SP-49 (cell line): Measurements from ENCODE around the gene NEPRO.

GRCh38 chr3:107698937-107699479 lies 176.2 kb downstream of the BBX start:
- PRO-cap = no peak

GRCh38 chr3:108046845-108047581 lies 43.8 kb downstream of the CD47 start:
- PRO-cap = no peak

DNA sequence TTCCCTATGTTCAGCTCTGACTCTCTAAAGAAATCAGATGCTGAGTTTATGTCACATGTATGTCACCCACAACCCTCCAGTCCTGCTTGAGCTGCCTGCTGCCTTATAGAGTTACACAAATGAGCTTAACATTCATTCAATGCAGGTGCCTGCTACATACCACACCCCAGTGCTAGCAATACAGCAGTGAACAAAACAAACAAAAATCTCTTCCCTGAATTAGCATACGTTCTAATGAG lies 93.0 kb downstream of the HHLA2 start:
- PRO-cap = no peak

DNA sequence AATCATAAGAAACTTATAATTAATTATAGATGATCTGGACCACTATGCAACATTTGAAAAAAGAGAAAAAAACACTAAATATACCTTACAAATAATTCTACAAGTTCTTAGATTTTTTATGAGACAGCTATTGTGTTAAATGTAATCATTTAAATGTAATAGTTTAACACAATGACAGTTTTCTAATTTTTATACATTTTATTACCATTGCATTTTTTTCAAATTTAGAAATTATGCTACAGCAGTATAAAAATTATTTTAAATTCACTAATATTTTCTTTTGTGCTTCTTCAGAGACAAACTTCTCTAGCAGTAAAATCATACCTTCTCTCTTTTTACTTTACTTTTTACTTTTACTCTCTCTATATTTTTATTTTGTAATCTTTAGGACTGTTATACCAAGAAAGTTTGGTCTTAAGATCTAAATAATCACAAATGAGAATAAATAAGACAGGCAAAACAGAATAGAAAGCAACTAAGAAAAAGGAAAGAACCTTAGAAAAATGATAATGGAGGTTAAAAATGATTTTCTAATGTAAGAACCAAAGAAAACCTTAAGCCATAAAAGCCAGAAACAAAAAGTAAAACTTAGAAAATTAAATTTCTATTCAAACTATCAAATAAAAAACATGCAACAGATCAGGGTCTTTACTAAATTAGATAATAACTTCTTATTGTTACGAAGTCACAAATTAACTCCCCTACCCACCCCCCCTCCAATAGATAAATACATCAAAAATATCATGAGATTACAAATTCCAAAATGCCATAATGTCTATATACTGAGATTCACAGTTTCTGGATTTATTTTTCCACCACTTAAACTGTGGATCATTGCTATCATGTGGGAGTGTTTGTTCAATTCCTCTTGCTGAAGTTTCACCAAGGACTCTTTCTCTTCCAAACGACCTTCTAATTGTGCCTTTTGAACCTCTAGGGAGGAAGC lies 38.6 kb downstream of the CIP2A start:
- PRO-cap = no peak

GRCh38 chr3:108590403-108591046 lies 1.0 kb downstream of the DZIP3 start:
- PRO-cap = no peak

DNA sequence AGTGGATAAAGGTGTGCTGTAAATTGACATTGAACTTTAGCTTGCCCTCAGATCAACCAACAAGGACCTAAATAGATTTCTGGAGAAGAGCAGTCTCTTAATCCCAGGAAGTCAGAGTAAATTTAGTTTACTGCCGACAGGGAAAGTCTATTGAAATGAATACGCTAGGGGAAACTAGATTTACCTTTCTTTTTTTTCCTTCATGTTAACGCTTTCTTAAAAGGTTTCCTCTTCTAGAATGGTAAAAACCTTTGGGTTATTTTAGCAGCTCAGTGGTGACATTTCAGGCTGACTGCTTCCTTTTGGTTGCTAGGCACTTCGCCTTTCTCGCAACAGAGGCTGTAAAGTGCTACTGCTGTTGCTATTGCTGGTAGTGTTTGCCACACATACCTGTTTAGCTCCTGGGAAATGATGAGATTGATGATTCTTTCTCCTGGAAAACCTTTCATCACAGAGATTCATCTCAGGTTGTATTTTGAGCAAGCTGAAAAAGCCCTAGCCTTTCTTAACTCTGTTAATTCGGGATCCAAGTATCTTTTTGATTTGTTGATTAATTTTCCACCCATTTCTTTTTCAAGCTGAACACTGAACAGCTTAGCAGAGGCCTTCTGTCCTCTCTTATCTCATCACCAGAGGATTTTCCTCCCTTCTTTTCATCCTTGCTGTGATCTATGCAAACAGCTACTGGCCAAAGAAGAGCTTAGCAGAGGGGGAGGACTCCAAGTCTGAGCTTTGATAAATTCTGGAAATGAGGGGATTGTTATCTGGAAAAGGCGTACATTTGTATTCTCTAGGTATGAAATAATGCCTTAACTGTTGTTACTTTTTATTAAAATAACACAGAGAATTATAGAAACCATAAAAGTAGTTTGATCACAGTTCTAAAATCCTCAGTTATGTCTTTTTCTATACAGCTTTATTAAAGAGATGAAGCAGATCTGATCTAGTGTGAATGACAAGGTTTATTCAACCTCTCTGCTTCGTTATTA lies 13.2 kb downstream of the DZIP3 start:
- PRO-cap = no peak

DNA sequence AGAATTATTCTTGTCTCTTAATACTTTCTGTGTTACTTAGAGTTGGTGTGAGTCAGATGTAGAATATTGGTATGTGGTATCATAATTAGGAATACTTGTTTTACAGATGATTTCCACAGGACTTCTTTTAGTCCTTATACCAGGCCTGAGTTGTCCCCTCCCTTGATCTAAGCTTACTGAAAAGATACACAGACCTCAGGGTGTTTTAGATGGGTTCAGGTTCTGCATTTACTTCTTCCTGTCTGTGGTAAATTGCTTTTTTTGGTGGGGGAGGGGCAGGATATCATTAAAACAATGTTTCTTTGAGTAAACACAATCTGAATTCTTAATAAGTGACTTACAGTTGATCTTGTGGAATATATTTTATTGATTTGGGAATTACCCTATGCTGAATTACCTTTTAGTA lies 14.2 kb downstream of the DZIP3 start:
- PRO-cap = no peak

GRCh38 chr3:109161417-109161704 lies 24.8 kb downstream of the C3orf85 start:
- PRO-cap = no peak

DNA sequence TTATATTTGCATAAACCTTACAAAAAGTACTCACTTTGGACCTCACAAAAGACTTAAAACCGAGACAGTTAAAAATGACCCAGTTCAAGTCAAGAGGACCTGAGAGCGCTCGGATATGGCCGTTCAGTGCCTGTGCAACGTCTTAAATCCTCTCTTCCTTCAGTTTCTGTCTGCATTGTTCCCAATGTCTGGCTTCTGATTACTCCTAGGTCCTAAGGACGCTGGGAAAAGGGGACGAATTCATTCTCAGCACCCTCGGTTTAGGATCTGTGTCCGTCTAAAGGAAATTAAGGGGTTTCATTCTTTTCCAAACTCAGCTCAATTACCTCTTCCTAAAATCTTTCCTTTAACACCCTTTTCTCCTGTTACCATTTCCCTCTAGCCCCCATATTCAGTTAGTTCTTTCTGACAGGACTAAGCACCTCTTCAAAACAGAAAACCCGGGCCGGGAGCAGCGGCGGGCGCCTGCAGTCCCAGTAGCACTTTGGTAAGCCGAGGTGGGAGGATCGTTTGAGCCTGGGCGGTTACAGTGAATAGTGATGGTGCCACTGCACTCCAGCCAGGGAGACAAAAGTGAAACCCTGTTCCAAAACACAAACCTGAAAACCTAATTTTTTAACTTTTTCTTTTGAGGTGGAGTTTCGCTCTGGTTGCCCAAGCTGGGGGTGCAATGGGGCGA lies 920 bp downstream of the DPPA4 start:
- PRO-cap = no peak

- PRO-cap = no peak
Observed at GRCh38 chr3:111083536-111084700, 12.3 kb downstream of the NECTIN3 start.

GRCh38 chr3:111720656-111721151 lies 46.2 kb downstream of the PLCXD2 start:
- PRO-cap = no peak

DNA sequence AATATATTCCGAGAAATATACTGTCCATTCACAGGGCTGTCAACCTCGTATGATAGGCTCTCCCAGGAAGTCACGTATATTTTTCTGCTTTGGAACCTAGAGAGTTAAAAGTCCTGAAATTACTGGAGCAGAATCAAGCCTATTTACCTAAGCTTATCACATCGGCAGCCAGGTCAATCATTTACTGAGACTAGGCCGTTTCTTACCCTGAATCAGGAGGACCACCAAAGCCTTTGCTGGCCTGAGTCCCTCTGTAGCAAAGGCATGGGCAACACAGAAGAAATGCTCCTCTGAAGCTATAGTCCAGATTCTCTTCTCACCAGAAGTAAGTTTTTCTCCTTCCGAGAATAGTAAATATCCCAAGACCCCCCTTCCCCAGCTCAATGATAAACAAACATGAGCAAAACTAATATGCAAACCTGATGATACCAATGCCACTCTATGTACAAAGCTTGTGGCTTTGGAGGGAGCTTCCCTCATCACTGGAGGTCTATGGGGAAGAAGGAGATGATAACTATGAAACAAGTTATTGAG lies 58.7 kb downstream of the PLCXD2 start:
- PRO-cap = no peak

- PRO-cap = no peak
Observed at GRCh38 chr3:111856674-111856982, 2.4 kb upstream of the PHLDB2 start.

GRCh38 chr3:112120248-112120804 lies 12.7 kb downstream of the GCSAM start:
- PRO-cap = no peak

DNA sequence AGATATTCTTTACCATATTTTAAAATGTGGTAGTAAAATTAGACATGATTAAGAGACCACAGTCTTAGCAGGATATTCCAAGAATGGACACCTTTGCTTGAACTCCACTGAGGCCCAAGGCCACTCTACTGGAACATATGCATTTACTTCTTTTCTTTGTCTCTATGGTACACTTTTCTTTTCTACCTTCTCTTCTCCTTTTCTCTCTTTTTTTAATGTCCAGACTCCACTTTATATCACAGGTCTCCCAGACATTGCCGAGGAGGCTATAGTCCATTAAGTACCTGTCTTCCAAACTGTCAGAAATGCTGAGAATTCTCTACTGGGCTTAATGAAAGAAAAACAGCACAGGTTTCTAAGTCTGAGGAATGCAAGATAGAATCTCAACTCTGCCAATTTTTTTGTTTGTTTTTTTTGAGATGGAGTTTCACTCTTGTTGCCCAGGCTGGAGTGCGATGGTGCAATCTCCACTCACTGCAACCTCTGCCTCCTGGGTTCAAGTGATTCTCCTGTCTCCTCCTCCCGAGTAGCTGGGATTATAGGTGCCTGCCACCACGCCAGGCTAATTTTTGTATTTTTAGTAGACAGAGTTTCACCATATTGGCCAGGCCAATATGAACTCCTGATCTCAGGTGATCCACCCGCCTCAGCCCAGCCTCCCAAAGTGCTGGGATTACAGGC lies 45.3 kb downstream of the CD200 start:
- PRO-cap = no peak

- PRO-cap = unidirectional peak, minus-strand start at chr3:112514714
Observed at GRCh38 chr3:112514564-112514842, 15.2 kb upstream of the BTLA start.

GRCh38 chr3:112638048-112638994 lies 2.6 kb downstream of the CCDC80 start:
- PRO-cap = no peak

DNA sequence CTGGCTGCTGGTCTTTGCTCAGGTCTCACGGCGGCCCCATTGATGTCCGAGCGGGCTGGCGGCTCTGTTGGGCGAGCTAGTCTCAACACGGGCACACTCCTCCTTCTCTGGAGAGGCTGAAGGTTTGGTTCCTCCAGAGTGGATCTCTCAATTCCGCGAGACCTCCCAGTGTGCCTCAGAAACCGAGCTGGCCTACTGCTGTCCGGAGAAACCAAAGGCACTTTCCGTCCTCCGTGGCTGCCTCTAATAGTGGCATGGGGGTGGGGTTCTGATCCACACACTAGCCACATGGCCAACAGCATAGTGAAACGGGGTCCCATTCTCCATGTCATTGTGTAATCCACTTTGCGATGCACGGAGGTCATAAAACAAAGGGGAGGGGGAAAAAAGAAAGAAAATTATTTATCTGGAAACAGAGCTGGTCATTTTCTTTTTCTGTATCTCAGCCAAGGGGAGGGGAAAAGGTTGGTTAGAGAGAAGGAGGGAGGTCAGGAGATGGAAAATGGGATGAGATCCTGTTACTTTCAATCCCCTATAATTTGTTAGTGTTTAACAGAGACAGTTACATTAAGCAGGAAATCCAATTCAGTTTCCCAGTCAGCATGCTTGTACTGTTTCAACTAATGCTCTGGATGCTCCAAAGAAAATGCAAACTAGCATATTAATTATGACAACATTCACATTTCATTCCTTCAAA lies 1.2 kb downstream of the CCDC80 start:
- PRO-cap = no peak

- PRO-cap = no peak
Observed at GRCh38 chr3:112973668-112974199, 1.2 kb downstream of the CD200R1 start.

- PRO-cap = bidirectional peak, plus-strand start at chr3:113019796, minus-strand start at chr3:113019666
Observed at GRCh38 chr3:113018853-113020040, at the start of gene NEPRO. TSS of gene NEPRO (minus strand) at chr3:113019671.